HGPS cell (cell line): ENCODE data around the gene EFCAB8.

GRCh38 chr20:32485510-32485864 is 99.6 kb downstream of the NOL4L start:
- RRBS, result no CpG with 5 or more reads among the region's 3 CpGs

DNA sequence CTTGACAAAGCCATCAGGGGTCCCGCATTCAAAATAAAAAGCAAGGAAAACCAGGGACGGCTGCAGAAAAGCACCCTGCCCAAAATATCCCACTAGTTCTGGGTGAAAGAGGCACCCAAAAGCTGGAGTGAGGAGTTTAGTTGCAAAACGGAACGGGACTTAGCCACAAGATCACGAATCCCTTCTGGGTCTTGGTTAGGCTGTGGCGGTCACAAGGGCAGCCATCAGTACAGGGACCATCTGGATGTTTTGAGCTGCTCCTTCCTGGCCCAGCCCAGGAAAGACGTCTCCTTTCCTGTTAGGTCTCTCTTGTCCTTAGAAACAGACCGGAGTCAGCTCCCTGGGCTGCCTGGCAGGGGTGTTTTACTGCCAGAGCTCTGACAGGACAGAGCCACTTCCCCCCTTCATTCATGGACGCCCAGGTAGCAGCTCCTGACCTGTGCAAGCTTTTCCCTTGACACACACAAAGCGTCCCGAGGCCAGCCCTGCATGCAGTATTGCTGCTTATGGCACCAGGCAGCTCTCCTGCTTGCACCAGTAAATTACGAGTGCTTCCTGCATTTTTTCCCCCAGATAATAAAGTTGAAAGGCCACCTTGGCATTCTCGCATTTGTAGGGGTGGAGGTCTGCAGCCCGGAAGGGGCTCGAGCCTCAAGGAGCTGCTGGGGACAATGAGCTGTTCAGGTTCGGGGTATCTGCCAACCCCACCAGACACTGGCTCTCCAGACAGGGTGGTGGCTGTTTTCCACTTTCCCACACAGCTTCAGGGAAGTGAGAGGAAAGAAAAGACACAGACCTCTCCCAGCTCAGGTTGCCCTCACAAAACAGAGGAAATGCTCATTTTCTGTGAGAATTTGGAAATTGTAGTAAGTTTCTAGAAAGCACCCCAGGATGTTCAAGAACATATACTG is 87.4 kb downstream of the NOL4L start:
- RRBS, result no CpG with 5 or more reads among the region's 16 CpGs

GRCh38 chr20:32518527-32518885 is 66.6 kb downstream of the NOL4L start:
- RRBS, result no CpG with 5 or more reads among the region's 9 CpGs

- RRBS, result 27% methylated on average over 5 of the region's 27 CpGs
Observed at GRCh38 chr20:32528157-32528982, 56.8 kb downstream of the NOL4L start.

GRCh38 chr20:32627061-32628366 is 42.4 kb upstream of the NOL4L start:
- RRBS, result 8% methylated on average over 12 of the region's 50 CpGs

- RRBS, result no CpG with 5 or more reads among the region's 7 CpGs
Observed at GRCh38 chr20:32855383-32855949, 3.3 kb upstream of the EFCAB8 start.

GRCh38 chr20:32858291-32859019 is at the start of gene EFCAB8:
Gene EFCAB8 (plus strand): TSS chr20:32858923.
- RRBS, result no CpG with 5 or more reads among the region's 6 CpGs

GRCh38 chr20:32976164-32976652 is 28.0 kb downstream of the SUN5 start:
- RRBS, result no CpG with 5 or more reads among the region's 7 CpGs

DNA sequence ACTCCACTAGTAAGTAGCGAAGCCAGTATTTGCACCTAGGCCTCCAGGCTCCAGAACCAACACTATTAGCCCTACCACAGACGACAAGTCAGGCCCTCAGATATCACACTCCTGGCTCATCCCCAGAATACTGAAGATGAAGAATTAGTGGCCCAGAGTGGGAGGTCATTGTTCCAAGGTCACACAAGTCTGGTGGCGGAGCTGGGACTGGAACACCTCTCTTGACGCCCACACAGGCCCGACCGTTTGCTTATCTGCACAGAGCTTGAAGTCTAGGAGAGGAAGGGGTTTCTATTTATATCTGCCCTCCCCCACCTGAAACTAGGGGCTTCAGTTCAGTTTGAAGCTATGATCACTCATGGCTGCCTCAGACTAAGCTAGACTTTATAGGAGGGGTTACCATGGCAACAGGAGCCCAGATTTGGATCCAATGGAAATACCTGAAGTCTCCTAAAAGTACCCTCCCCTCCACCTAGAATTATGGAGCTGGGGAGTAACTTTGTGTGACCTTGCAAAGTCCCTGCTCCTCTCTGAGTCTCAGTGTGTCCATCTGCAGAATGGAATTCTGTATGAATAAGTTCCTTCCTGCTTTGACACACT is 2.2 kb downstream of the SNTA1 start:
- RRBS, result no CpG with 5 or more reads among the region's 6 CpGs

DNA sequence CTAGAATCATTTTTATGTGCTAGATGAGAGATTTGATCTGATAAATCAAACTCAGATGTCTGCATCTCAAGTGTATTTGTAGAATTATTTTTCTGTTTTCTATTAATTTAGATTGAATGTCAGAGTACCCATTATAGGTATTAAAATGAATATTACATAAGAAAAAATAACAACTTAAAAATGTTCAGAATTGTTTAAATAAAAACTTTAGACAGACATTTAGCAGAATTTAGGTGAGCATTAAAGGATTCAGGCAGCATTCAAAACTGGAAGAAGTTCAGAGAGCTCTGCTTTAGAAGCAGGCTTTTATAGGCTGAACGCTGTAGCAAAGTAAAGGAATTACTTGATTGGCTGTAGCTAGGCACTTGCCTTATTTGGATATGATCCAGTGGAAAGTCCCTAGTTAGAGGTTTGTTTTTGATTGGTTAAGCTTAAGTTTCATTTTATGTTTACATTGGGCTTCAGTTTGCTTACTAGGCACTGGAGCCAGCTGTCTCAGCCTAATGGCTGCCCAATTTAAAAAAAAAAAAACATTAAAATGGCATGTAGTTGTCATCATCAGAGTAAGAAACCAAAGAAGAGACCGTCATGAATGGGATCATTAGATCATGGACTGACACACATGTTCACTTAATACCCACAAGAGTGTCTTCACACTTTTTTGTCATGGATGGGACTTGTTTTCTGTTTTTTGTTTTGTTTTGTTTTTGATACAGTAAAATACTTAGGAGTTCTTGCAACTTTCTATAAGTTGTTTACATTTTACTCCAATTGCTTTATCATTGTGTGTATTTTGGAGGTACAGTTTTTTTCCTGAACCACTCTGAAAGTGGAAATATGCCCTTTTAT is 65.1 kb downstream of the CBFA2T2 start:
- RRBS, result no CpG with 5 or more reads among the region's 2 CpGs

- RRBS, result no CpG with 5 or more reads among the region's 19 CpGs
Observed at GRCh38 chr20:33651085-33652034, 10.8 kb upstream of the C20orf144 start.

DNA sequence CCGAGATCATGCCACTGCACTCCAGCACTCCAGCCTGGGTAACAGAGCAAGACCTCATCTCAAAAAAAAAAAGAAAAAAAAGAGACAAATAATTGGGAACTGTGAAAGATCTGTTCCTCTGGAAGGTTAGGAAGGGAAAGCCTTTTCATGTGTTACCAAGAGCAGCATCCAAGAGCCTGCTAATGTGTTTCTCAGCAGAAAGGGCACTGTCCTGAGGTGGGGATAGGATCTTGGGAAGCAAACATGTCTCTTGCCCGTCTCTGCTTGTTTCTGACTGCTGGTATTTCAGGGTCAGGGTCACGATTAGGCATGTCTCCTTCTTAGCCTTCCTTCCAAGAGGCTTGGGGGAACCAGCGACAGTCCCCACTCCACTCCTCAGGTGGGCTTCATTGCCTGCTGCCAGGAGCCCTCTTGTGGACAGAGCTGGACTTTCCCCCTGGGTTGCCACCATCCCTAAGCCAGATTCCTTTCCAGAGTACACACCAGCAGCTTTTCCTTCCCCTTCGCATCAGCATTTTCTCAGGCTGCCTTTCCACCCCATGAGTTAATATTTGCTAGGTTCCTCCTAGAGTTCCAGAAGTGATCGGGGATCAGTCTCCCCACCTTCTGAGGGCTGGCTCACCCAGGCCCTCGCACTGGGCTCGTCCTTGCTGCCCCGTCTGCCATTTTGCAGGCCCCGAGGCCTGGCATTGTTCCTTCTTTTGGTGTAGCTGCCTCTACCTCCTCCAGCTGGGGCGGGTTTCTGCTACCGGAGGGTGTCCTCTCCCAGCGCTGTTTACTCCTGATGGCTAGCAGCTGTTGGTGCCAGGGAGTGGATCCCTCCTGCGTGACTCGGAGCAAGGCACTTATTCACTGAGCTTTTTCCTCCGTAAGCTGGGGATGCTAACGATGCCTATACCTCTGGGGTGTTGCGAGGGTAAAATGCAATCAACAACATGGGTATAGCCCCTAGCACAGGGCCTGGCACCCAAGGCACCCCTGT is 8.8 kb upstream of the C20orf144 start:
- RRBS, result no CpG with 5 or more reads among the region's 18 CpGs

DNA sequence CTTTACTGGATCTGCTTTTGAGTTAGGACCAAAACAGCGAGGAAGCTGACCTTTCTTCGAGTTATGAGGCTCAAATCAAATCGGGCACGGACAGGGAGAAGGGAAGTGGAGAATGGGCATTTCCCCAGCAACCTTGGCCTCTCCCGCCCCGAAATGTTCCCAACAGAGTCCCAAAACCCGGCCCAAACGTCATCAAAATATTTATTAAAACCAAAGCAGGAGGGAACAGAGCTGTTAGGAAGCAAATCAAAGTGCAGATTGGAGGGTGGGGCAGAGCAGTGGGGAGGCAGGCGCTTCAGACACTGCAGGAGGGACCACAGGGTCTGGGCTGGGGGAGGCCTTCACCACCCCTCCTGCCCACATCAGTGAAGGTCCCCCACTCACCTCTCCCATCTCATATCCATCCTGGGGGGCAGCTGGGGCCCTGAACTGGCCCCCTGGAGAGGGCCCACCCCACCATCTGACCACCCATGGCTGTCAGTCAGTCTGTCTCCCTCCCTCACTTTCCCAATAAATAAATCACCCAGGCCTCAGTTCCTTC is 1.3 kb upstream of the NECAB3 start:
- RRBS, result no CpG with 5 or more reads among the region's 9 CpGs

DNA sequence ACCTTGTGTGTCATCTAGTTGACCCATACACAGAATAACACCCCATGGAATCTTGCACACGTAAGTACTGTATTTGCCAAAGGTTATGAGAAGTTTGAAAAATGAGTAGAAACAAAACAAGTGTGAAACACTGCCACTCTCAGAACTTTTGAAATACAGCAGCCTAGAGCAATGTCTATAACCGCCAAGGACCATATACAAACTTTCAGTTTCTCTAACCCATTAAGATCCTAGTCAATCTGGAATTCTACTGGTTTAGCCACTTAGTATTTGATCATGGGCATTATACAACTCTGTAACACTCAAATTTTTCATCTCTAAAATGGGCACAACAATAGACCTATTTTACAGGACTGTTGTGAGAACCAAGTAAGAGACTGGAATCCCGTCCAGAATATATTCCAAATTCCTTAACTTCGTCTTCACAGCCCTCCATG is 1.3 kb downstream of the EIF2S2 start:
- RRBS, result no CpG with 5 or more reads among the region's 4 CpGs

- RRBS, result 2% methylated on average over 36 of the region's 58 CpGs
Observed at GRCh38 chr20:34111124-34112087, 637 bp downstream of the EIF2S2 start.

DNA sequence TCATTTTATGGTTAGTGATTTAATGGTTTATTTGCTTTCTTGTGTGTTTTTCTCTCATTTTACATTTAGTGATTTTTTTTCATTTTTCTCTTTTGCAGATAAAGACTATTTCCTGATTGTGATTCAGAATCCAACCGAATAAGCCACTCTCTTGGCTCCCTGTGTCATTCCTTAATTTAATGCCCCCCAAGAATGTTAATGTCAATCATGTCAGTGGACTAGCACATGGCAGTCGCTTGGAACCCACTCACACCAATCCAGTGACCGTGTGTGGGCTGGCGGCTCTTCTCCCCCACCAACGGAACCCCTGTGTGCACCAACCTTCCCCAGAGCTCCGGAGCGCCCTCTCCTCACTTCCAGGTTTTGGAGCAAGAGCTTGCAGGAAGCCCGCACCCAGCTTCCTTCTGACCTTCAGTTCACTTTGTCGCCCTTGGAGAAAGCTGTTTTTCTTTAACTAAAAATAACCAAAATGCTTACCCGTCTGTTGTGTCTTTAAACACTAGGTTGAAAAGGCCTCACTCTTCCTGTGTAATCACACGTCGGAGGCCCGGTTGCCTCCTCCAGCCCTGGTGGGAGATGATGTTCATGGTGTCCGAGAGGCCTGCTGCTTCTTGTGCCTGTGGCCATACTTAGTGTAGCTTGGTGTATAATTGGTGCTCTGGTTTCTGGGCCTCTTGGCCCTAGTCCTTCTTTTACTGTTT is 17.9 kb upstream of the MAP1LC3A start:
- RRBS, result no CpG with 5 or more reads among the region's 14 CpGs

DNA sequence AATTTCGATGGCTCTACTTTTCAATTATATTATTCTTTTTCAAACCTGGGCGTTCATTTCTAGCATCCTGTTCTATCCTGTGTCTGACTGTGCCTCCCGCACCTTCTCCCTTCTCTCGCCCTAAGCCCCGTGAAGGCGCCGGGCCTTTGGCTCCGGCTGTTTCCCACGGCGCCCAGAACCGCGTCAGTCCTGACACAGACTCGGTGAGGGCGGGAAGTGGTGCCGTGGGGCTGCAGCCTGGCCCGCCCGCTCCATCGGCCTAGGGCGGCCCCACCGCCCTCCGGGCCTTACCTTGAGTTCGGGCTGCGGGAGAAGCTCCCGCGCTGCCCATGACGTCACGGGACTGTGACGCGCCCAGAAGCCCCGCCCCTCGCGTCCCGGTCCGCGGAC is 307 bp upstream of the MAP1LC3A start:
- RRBS, result 2% methylated on average over 11 of the region's 35 CpGs

DNA sequence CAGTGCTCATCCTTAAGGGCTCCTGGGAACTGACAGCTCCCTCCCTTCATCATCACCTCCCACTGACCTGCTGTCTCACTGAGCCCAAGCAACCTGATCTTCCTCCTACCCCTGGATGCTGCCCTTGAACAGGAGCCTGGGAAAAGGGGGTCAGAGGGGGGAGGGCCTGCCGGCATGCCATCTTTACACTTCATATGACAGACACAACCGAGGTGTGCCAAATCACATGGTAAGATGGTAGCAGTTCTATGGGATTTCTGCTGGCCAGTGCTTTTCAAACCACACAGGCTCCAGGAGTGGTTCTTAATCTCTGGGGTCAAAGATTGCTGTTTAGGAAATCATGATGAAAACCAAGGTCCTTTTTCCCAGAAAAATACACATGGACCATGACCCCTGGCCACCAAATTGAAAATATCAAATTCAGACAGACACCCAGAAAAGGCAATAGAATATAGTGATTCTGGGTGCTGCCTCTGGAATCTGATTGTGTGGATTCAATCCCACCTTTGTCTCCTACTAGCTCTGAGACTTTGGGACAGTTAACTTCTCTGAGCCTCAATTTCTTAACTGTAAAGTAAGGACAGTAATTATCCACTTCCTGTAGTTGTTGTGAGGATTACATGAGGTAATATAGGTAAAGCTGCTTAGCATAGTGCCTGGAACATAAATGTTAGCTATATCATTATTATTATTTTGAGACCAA is 3.1 kb downstream of the TP53INP2 start:
- RRBS, result no CpG with 5 or more reads among the region's 2 CpGs

DNA sequence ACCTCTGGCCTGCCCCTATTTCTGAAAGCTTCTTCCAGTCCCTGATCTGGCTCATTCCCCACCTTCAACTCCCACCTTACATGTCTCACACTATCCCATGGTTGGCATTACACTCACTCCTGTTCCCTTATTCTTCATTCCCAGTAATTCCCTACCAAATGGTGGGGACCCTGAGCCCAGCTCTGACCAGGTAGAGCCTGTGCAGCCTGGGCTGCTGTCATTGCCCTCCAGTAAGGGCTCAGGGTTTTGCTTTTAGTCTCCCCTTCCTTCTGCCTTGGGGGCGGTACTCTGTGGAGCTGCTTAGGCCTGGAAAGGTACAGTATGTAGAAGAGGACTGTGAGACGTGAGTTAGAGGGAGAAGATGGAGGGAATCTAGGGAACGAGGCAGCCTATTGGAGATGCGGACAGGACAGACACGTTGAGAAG is 6.5 kb downstream of the TP53INP2 start:
- RRBS, result no CpG with 5 or more reads among the region's 5 CpGs

GRCh38 chr20:34742781-34743561 is 38.8 kb downstream of the TP53INP2 start:
- RRBS, result no CpG with 5 or more reads among the region's 5 CpGs